ENCODE measurements around the gene GRXCR1.

DNA sequence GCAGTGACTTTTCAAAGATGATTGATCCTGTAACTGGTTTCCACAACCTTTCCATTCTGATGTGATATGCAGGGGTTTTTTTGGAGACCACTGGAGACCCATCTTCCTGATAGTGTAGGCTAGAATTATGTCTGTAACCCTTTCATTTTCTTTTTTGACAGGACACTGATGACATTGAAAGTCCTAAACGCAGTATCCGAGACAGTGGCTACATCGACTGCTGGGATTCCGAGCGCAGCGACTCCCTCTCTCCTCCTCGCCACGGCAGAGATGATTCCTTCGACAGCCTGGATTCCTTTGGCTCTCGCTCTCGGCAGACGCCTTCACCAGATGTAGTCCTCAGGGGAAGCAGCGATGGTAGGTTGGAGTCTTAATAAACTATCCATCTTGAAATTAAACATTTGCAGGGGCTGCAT lies 75.4 kb downstream of the LIMCH1 start:
- PRO-cap, 2 experiments: no peak in any of the 2 experiments

- PRO-cap, 2 experiments: no peak in any of the 2 experiments
Observed at GRCh38 chr4:41684627-41685008, 63.9 kb downstream of the PHOX2B start.

DNA sequence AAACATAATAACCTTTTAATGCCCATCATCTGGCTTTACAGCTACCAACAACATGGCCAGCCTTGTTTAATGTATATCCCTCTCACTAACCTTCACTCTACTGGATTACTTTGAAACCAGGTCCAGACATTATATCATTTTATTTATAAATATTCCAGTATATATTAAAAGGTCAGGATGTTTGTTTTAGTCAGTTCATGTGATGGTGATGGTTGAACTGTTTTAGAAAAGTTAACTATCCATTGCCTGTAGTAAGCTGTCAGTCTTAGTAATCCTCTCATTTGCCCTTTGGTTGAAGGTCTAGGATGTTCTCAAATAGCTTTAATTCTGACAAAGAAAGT lies 34.7 kb downstream of the SLC30A9 start:
- PRO-cap, 2 experiments: no peak in any of the 2 experiments

DNA sequence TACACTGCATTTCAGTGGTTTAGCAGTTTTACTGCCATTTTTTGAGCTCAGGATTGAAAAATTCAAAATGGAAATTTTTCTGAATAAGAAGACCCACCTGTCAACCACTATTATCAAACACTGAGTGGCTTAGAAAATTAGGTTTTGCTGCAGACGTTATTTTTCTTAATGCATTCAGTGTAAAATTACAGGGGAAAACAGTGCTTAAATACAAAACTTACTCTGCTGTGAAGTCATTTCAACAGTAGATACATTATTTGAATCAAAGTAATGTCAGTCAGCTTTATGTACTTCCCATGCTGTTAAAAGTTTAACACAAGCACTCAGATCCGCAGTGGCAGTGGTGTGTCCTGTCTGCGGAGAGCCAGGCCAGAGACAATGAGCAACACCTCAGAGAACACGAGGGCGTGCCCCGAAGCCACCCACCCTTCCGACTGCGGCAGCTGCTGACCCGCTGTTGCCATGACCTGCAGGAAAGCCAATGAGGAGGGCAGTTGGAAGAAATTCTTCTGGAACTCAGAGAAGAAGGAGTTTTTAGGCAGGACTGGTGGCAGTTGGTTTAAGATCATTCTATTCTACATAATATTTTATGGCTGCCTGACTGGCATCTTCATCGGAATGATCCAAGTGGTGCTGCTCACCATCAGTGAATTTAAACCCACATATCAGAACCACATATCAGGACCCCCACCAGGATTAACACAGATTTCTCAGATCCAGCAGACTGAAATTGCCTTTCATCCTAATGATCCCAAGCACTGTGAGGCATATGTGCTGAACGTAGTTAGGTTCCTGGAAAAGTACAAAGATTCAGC lies 38.6 kb downstream of the SLC30A9 start:
- PRO-cap, 2 experiments: no peak in any of the 2 experiments

GRCh38 chr4:42151263-42151581 lies 1.2 kb downstream of the BEND4 start:
- PRO-cap, 2 experiments: no peak in any of the 2 experiments

- PRO-cap, 2 experiments: no peak in any of the 2 experiments
Observed at GRCh38 chr4:42412025-42412584, 14.8 kb downstream of the SHISA3 start.

GRCh38 chr4:42655670-42656757 lies 891 bp downstream of the ATP8A1 start:
- PRO-cap, 2 experiments: no peak in any of the 2 experiments

DNA sequence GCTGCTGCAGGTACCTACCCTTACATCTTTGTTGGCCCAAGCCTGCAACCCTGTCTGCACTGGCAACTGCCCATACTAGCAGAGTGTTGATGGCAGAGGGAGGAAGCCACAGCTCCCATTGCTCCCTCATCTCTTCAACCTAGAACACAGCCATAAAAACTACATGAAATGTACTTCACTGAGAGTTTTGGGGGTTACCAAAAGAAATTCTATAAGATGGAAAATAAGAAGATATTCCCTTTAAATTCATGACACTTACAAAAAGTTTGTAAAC lies 15.0 kb upstream of the ATP8A1 start:
- PRO-cap, 2 experiments: no peak in any of the 2 experiments

GRCh38 chr4:42892290-42892846 lies at the start of gene GRXCR1:
Gene GRXCR1 (plus strand): TSS chr4:42892713.
- PRO-cap, 2 experiments: no peak in any of the 2 experiments

GRCh38 chr4:48016884-48017748 lies 544 bp downstream of the NIPAL1 start:
- PRO-cap, 2 experiments: no peak in any of the 2 experiments

DNA sequence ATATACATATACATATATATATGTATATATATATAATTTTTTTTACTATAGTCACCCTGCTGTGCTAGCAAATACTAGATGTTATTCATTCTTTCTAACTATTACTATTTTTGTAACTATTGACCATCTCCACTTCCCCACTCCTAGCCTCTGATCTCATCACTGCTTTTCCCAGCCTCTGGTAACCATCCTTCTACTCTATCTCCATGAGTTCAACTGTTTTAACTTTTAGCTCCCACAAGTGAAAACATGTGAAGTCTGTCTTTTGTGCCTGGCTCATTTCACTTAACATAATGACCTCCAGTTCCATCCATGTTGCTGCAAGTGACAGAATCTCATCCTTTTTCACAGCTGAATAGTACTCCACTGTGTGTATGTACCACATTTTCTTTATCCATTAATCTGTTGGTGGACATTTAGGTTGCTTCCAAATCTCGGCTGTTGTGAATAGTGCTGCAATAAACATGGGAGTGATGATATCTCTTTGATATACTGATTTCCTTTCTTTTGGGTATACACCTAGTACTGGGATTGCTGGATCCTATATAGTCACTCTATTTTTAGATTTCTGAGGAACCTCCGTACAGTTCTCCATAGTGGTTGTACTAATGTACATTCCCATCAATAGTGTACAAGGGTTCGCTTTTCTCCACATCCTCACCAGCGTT lies 109.5 kb downstream of the FRYL start:
- PRO-cap, 2 experiments: no peak in any of the 2 experiments

- PRO-cap, 2 experiments: no peak in any of the 2 experiments
Observed at GRCh38 chr4:48699955-48700266, 80.2 kb downstream of the FRYL start.

DNA sequence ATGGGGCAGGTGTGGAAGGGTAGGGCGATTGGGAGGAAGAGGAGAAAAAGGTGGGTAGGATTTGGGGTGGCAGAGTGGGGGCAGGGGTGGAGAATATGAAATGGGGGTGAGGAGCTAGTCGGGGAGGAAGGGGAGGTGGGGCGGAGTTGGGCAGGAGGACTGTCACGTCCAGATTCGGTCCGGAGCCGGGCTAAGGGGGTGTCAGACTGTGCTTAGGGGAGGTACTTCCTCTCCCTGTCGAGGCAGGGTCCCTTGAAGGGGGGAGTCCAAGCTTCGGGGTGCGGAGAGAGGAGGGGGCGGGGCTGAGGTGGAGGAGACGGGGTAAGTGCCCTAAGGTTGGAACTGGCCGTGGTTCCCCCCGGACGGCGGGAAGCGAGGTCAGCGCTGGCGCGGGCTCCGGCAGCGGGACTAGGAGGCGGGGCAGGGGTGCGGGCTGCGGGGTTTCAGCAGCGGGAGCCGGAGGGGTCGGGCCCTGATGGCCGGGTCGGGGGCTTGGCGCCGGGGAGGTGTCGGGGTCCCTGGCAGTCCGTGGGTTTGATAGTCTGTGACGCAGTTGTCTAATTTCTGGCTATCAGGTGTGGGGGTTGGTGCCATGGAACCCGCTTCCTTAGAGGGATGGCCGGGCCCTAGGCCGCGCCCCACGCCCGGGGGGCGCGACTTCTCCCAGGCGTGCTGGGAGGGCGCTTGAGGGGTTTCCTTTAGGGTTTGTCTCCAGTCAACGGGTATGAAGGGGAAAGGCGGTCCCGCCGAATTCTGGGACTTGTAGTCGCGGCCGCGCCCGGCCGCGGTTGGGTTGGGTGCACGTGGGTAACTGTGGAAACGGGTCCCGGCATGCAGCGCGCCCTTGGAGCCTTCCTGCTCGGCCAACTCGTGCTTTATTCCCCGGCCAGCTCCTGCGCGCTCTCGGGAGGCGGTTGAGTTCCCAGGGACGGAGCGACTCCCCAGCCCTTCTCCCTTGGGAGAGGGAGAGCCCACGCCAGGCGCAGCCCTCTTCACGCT lies 1.4 kb downstream of the DCUN1D4 start:
- PRO-cap, 2 experiments: peak in 2 of 2 experiments; most common plus-strand start position 143 of the sequence (in 1); most common minus-strand start position 755 of the sequence (in 2)

GRCh38 chr4:52037476-52038103 lies 509 bp downstream of the SGCB start:
- PRO-cap, 2 experiments: no peak in any of the 2 experiments

DNA sequence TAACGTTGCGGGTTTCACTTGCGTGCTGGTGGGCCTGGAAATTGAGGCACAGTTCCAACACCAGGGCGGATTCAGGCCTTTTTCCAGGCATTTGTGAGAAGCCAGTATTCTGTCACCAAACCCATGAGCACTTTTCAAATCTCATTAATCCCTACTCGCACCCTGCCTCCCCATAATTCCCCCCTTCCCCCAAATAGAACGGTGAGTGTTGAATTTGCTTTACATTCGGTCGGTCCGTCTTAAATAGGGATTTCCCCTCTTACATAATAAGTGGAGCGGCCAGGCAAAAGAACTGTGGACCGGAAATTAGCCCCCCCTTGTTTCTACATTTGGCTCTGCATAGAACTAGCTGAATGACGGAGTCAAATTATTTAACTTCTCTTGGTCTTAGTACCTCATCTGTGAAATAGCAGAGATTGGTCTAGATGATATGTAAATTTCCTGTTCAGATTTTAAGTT lies 1.2 kb downstream of the SPATA18 start:
- PRO-cap, 2 experiments: no peak in any of the 2 experiments

DNA sequence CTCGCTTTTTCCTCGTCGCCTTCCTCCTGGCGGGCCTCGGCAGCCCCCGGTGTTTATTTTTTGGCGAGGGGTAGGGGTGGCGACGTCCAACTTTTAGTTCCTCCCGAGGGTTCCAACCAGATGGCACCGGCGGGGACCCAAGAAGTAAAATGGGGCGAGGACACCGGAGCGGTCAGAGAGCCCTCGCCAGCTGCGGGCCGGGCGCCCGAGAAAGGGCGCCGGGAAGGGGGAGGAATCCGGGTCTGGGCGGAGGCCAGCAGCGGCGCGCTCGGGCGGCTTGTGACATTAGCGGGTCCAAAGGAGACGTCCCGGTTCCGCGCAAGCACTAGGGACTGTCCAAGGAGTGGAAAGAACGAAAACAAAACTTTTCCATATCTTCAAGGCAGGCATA lies 636 bp upstream of the USP46 start:
- PRO-cap, 2 experiments: peak in 1 of 2 experiments; most common minus-strand start position 151 of the sequence (in 1)

DNA sequence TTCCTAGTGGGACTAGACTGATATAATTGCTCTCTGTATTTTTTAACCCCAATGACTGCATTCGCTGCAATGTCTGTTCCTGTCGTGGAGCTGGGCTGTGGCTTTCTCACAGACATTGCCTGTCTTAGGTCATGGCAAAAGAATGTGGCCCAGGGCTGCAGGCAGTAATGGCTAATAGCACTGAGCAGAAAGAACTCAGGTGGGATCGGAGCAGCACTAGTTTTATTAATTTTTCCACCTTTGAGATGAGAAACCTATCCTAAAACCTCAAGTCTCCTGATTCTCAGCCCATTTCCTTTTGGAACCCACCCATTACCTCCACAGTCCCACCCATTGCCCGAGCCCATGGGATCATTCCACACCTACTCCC lies 23.8 kb upstream of the RASL11B start:
- PRO-cap, 2 experiments: no peak in any of the 2 experiments

DNA sequence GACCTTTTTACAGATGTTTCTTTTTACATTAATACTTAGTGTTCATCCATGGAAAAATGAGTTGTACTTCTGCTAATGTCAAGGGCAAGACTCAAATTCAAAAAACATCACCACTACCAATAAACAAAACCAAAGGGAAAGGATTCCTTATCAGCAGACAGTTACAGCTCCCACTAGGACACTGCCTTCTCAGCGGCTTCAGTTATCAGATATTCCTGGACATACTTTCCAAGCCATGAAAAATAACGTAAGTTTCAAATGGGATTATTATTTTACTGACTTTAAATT lies 83.3 kb downstream of the RASL11B start:
- PRO-cap, 2 experiments: no peak in any of the 2 experiments

DNA sequence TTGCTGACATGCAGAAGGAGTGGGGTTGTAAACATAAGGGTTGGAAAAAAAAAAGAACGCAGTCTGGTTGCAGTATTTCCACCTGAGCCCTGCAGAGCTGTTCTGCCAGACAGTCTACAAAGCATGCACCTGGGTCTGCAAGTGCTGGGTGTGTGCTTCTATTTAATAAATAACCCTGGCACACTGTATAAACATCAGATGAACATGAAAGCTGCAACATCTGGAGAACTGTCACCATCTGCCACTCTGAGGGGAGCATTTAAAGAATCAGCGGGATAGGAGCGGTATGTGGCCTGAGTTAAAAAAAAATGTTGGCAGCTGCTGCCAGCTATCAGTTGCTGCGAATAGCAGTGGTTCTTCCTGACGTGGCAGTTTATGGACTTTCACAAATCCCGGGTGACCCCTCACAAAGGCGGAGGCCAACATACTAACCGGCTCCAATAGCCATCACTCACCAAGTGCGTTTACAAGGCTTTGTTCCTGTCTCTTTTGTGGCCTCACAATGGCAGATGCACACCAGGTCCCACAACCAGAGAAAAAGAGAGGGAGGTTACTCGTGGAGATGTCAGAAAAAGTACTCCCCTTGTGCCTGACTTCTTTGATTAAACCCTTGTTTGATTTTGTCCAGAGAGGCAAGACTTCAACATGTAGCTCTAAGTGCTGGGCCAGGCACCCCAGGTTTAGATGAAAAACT lies 95.2 kb downstream of the RASL11B start:
- PRO-cap, 2 experiments: no peak in any of the 2 experiments

GRCh38 chr4:53022397-53022825 lies 160.3 kb downstream of the RASL11B start:
- PRO-cap, 2 experiments: no peak in any of the 2 experiments